SUDHL5 (cell line): ENCODE measurements around the genes NPPA, TNFRSF8 and TNFRSF1B.

DNA sequence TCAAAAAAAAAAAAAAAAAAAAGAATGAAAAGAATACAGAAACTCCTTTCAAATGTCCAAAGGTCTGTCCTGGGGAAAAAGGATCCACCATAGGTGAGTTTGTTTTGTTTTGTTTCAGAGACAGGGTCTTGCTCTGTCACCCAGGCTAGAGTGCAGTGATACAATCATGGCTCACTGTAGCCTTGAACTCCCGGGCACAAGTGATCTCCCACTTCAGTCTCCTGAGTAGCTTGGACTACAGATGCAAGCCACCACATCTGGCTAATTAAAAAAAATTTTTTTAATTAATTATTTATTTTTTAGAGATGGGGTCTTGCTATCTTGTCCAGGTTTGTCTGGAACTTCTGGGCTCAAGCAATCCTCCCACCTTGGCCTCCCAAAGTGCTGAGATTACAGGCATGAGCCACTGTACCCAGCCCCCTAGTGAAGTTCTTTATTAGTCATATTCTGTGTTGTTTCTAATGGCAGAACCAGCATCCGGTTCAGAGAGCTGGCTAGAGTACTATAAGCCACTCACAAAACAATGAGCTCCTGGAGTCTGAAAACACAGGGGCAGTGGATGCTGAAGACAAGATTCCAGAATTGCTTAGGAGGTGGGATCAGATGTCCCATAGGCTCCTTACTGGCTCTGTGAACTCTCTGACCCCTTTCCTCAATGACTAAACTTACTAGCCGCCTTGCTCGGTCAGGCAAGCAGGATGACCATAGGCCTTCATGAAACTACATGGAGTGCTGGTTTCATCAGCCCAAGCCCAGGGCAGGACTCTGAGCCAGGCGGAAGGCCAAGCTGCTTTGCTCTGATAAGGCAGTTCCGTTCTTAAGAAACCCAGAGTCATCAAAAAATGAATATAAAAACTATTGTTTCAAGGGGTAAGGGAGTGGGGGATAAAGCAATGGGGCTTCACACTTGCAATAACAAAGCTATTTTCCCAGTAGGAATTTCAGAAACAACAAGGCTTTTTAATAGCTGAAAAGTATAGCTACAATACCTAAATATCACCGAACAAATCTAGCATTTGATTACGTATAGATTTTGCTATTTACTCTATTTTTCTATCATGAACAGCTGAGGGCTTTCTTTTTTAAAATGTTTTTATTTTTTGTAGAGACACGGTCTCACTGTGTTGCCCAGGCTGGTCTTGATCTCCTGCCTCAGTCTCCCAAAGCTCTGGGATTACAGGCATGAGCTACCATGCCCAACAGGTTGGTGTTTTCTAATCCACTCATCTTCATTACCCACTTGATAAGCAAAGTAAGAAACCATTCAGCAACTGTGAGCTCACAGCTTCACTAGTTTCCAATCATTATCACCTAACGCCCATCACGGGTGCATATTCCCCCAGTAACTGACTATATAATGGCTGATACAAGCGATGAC, 8.1 kb downstream of the MTHFR start:
- PRO-cap: no peak

DNA sequence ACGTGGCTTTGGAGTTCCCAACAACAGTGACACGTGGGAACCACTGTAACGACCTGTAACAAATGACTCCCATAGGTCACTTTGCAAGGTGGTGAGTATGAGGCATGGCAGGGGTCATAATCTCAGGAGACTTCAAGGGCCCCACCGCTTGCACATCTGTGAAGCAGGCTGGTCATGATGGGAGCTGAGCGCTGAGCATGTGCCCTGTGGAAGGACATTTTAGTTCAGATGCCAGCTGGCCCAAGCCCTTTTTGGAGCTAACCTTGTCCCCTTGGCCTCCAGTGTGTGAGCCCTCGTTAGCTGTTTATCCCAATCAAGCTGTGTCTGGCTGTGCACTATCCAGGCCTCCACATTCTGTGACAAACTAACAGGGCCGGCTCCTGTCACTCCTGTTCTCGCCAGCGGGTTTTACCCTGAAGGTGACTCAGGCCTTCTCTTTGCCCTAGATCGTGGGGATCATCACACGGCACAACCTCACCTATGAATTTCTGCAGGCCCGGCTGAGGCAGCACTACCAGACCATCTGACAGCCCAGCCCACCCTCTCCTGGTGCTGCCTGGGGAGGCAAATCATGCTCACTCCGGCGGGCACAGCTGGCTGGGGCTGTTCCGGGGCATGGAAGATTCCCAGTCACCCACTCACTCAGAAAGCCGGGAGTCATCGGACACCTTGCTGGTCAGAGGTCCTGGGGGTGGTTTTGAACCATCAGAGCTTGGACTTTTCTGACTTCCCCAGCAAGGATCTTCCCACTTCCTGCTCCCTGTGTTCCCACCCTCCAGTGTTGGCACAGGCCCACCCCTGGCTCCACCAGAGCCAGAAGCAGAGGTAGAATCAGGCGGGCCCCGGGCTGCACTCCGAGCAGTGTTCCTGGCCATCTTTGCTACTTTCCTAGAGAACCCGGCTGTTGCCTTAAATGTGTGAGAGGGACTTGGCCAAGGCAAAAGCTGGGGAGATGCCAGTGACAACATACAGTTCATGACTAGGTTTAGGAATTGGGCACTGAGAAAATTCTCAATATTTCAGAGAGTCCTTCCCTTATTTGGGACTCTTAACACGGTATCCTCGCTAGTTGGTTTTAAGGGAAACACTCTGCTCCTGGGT, 7.5 kb downstream of the NPPA start:
- PRO-cap: no peak

- PRO-cap: no peak
These were observed at the start of gene NPPA for GRCh38 chr1:11847519-11848064. Gene NPPA, minus strand, starts transcription at chr1:11847783.

DNA sequence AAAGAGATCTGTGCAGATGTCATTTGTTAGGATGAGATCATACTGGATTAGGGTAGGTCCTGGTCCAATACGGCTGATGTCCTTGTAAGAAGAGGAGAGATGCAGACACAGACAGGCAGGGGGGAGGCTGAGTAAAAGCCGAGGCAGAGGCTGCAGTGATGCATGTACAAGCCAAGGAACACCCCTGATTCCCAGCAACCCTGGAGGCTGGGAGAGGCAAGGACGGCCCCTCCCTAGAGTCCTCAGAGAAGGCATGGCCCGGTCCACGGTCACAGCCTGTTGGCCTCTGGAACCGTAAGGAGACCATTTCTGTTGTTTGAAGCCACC, 15.9 kb upstream of the NPPB start:
- PRO-cap: no peak

GRCh38 chr1:11907696-11907963, 18.6 kb downstream of the KIAA2013 start:
- PRO-cap: no peak

GRCh38 chr1:11929870-11930365, 3.7 kb upstream of the KIAA2013 start:
- PRO-cap: no peak

DNA sequence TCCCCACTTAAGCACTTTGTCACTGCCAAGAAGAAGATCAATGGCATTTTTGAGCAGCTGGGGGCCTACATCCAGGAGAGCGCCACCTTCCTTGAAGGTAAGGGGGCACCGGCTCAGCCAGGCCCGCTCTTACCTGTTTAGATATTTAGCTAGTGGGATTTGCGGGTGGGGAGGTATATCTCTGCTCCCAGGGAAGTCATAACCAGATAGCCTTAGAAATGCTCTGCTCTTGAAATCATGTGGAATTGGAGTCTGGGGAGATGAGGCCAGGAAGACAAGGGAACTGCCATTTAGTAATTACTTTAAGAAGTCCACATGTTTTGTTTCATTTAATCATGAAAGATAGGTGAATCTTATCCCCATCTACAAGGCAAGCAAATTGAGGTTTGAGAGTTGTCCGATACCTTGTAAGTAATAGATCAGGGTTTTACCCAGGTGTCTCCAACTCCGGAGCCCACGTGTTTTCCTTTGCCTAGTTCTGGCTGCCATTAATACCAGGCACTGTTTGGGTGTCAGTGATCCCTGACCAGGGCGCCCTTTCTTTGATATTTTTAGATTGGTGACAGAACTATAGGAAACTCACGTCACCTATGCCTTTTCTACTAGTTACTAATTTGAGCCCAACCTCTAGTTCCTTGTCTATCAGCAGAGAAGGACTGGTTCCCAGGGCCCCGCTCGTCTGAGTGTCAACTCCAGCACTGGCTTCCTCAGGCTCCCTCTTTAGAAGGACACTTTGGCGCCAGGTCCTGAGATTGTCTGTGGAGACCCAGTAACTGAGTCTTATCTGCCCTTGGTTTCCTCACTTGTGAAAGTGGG, 9.2 kb downstream of the MFN2 start:
- PRO-cap: no peak

- PRO-cap: no peak
These were observed 11.6 kb downstream of the MFN2 start for GRCh38 chr1:11991933-11992229.

- PRO-cap: no peak
These were observed at the start of gene TNFRSF8 for GRCh38 chr1:12062873-12064153. Gene TNFRSF8, plus strand, starts transcription at chr1:12063303.

GRCh38 chr1:12130524-12131164, 36.1 kb upstream of the TNFRSF1B start:
- PRO-cap: no peak

- PRO-cap: no peak
These were observed 29.8 kb upstream of the TNFRSF1B start for GRCh38 chr1:12137034-12137277.

DNA sequence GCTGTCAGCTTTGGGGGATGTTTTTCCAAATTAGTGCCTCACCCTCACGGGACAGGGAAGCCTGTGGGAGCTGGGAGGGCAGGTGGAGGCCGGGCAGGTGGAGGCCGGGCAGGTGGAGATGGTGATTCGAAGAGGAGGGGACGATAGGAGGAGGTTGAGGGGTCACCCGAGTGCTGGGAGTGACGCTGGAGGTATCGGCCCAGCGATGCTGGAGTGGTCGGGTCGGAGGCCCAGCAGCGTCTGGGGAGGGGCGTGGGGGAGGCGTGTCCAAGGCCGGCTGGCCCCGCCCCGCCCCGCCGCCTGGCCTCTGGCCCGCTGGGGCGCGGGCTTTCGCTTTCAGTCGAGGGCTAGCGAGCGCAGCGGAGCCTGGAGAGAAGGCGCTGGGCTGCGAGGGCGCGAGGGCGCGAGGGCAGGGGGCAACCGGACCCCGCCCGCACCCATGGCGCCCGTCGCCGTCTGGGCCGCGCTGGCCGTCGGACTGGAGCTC, at the start of gene TNFRSF1B:
Gene TNFRSF1B (plus strand): TSS at position 339 of the 487 bp plus-strand sequence.
- PRO-cap: no peak

- PRO-cap: no peak
These were observed 22.9 kb upstream of the VPS13D start for GRCh38 chr1:12206537-12207689.

DNA sequence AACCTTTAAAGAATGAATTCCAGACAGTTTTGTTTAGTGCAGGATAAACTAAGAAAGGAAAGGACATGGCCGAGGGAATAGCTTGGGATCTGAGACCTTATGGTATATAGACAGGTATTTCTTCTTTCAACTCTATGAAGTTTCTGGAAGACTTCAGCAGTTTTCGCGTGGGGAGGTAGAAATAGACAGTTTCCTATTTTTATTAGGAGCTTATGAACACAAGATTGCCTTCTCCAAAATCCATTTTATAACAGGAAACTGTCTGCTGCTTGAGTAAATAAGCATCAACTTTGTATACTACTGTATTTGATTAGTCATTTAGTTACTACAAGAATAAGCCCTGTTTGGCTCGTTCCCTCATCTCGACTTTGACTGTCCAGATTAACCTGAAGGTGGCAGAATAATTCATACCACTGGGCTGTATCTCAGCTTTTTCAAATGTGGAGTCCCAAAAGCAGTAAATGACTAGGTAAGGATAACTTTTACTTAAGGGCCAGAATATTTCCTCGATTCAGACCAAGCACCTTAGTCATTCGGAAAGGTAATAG, 177.5 kb downstream of the VPS13D start:
- PRO-cap: no peak

DNA sequence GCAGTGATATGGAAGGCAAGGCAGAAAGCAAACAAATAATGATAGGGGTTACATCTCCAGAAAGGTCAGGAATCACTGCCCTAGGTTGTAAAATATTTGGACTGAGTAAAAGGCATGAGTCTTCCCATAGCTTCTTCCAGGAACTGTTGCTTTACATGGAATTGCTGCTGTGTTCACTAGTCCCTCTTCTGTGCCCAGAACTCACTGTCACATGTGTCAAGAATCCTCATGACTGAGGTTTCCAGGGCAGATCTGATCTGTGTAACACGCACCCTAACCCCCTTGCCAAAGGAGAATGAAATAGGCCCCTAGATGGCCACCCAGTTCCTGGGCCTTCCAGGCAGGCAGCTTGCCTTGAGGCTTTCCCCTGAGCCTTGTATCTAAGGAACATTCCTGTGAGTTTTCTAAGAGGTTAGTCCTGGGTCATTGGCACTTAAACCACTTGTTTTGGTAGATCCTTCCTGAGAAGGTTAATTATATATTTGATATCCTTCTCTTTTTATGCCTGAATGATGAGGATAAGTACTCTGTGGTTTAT, 163.5 kb downstream of the DHRS3 start:
- PRO-cap: no peak

- PRO-cap: no peak
These were observed 108.3 kb downstream of the DHRS3 start for GRCh38 chr1:12509555-12510189.

GRCh38 chr1:12539977-12540992, 77.7 kb downstream of the DHRS3 start:
- PRO-cap: no peak

- PRO-cap: no peak
These were observed 69.1 kb downstream of the DHRS3 start for GRCh38 chr1:12548809-12549384.

DNA sequence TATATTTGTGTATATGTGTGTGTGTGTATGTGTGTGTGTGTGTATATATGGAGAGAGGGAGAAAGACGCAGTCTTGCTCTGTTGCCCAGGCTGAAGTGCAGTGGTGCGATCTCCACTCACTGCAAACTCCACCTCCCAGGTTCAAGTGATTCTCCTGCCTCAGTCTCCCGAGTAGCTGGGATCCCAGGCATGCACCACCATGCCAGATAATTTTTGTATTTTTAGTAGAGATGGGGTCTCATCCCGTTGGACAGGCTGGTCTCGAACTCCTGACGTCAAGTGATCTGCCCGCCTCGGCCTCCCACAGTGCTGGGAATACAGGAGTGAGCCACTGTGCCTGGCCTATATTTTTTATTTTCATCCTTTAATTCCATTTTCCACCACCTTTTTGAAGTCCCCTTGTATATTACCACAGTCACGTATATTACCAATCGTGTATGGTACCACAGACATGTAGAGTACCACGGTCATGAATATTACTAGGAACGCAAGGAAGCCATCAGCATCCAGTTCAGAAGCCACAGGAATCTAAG, 10.1 kb downstream of the DHRS3 start:
- PRO-cap: no peak

DNA sequence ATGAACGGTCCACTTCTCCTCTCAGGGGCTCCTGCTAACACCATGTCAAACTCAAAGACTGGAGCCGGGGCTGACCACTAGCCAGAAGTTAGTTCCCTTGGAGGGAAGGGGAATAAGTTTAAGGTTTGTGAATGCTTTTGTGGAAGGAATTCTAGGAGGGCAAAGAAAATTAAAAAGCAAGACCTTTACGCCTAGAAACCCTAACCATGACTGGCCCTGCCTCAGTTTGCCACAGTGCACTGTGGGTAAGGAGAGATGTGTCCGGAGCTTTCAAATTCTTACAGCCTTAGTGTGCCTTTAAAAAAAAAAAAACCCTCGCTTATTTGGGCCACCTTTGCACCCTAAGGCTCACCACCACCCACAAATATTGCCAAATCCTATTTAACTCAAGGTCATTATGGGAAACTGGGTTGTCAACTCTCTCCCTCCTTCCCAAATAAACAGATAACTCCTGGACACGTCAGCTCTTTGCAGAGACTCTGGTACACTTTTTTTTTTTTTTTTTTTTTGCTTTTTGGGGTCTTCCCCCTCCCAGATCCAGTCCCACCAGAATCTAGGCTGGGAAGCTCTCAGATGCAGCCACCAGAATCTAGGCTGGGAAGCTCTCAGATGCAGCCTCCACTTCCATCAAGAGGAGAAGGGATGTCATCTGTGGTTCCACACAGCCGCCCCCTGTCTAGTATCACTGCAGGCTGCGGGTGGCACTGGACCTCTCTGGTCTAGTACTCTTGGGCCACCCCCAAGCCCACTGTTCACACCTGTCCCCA, 3.6 kb downstream of the DHRS3 start:
- PRO-cap: no peak